ENCODE measurements around a stretch of chr9.

- PRO-cap, 2 experiments, result no peak in any of the 2 experiments
Observed at GRCh38 chr9:21381671-21382081, 3.5 kb downstream of the IFNA2 start.

DNA sequence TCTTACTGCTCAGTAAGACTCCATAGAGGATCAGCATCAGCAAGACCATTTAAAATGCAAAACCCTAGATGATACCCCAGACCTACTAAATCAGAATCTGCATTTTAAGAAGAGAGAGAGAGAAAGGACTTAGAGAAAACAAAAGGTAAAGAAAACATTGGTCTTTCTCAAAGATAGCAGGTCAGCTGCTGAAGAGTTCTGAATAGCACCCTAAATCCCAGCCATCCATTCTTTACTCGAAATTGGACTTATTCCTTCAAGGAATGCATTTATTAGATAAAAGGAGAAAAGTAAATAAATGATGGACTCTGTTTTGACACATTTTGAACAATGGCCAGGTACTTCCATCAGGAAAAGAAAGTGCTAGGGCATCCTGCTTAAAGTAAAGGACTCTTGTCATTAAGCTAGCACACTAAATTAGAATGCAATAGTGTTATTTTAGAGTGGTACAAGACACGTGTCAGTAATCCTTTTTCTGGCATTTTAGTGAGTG lies 82.4 kb upstream of the IFNE start:
- PRO-cap, 2 experiments, result no peak in any of the 2 experiments

DNA sequence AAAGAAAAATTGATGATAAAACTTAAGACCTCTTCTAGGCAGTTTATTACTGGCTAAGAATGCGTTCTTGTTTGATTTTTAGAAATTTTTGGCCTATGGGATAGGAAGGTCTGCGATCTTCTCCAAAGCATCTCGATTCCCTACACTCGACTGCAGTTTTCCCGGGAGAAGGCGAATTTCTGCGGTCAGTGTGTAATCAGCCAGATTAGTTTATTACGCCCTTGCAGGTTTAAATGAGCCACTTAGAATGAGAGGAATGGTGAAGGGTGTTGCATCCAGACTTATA lies 1.2 kb downstream of the MTAP start:
- PRO-cap, 2 experiments, result no peak in any of the 2 experiments

DNA sequence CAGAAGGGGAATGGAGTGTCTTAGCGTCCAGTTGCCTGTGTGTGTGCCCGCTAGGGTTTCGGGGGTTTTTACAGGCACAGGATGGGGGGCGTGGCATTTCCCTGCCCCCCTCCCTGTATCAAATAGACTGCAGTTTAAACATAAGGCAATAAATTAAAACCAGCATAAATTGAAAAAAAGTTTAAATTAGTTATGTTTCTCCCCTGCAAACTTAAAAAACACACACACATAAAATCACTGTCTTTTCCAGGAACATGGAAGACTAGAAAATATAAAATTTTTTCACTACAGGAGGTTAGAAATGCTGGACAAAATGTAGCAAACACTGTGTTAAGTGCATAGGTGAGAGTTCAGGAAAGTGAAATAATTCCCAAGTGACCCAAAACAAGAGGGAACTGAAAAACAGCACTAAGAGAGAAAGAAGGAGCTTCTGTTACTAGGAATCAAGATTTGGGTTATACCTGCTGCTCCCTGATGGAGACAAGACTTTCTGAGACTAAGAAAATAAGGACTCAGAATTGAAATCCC lies 69.3 kb downstream of the CDKN2A start:
- PRO-cap, 2 experiments, result no peak in any of the 2 experiments

DNA sequence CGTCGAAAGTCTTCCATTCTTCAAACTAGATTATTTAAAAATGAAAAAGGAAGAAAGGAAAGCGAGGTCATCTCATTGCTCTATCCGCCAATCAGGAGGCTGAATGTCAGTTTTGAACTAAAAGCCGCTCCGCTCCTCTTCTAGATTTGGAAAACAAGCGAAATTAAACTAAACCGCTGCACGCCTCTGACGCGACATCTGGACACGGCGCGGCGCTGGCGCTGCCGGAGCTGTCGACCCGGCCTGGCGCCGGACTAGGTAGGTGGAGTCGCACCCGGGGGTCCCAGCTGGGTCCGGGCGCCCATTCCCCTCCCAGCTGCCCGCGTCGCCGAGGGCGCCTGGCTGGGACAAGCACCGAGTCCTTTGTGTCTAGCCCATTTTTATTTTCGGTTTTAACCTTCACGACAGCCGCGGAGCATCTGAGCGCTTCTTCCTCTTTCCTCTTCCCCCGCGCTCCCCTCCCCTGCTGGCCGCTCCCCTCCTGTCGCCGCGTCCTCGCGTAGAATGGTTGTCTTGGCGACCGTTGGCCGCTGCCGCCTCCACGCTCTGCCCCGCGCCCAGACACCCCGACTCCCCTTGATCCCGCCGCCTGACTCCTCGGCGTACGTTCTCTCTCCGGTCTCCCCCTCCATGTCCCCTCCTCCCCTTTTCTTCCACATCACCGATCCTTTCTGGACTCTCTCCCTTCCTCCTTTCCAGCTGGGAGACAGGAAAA lies 14.0 kb downstream of the CDKN2B start:
- PRO-cap, 2 experiments, result peak in 1 of 2 experiments; most common plus-strand start position 569 of the sequence (in 1); most common minus-strand start position 450 of the sequence (in 1)

DNA sequence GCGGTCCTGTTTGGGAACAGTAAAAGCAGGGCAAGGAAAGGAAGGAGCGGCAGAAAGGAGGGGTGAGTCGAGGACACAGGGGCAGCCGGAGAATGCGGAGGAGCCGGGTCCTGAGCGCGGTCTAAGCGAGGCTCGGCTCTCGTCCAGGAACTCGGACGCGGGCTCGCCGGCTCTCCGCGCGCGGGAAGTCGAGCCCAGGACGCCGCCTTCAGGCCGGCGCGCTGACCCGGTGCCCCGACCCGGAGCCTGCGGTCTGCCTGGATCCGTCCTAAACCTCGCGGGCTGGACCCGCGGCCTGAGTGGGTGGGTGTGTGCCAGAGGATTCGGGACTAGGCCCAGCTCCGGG lies 13.5 kb downstream of the CDKN2B start:
- PRO-cap, 2 experiments, result no peak in any of the 2 experiments

DNA sequence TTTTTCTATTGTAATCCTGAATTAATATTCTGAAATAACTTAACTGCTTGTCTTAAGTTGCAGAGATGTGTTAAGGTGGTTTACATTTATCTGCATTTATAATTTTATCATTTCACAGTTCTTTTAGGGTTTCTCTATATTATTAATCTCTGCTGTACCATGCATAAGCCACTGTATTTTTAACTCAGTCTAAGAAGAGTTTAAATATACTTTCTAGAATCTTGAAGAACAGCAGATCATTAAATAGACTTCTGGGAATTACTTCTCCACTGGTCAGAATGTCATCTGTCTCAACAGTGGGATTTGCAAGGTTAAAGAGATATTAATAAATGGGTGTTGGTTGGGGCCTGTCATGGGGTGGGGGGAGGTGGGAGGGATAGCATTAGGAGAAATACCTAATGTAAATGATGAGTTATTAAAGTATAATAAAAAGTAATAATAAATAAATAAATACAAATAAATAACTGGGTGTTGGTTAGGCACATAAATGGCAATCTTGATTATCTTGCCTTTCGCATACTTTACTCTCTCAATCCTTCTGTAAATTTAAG lies 316.0 kb upstream of the IZUMO3 start:
- PRO-cap, 2 experiments, result no peak in any of the 2 experiments

DNA sequence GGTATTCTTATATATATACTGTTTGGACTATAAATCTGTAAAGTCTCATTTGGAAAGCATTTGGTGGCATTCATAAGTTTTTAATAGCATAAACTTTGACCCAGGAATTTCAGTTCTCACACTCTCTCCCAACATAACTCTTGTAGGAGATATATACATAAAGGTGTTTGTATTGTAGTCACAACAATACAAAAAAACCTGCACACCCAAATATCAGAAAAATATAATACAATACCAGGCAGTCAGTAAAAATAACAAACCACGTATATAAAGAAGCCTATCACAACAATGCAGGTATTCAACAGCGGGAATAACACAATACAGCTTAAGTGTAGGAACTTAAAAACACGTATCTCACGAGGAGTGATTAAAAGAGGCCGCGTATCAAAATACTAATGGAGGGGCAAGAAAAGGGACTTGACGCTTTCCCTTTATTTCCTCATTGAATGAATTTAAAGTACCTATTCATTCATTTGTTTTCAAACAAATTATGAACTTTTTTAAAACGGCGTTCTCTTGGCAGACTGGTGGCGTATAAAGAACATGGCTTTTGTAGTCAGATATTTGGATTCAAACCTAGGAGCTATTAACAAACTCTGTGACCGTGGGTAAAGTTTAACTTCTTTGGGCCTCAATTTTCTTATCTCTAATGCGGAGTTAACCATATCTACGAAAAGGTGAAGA lies 1.1 kb downstream of the CAAP1 start:
- PRO-cap, 2 experiments, result no peak in any of the 2 experiments

DNA sequence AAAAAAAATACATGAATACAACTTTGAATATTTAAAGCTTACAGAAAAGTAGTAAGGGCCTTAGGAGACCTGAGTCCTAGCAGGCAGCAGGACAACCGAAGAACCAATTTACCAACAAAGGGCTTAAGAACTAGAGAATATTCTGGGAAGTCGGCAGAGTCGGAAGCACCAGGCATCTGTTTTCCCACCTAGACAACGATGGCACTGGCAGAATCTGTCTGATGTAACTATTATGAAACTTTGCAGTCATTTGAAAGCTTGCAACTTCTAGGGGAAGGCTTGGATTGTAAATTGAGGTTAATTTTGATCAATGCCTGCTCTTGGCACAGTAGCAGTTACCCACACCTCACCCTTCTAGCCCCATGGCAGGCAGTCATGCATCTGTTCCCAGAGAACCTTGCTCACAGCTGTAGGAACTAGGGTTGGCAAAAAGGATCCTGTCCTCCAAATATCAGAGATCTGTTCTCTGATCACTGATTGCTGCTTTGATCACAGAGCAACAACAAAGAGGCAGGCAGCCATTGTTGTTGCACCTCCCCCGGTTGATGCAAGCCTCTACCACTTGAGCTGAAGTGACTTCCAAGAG lies 10.7 kb downstream of the PLAA start:
- PRO-cap, 2 experiments, result no peak in any of the 2 experiments

- PRO-cap, 2 experiments, result peak in 1 of 2 experiments; most common plus-strand start chr9:27111317 (in 1); most common minus-strand start chr9:27111182 (in 1)
Observed at GRCh38 chr9:27111018-27111657, 2.1 kb downstream of the TEK start.

GRCh38 chr9:27421547-27422011 lies 102.5 kb upstream of the IFNK start:
- PRO-cap, 2 experiments, result no peak in any of the 2 experiments

DNA sequence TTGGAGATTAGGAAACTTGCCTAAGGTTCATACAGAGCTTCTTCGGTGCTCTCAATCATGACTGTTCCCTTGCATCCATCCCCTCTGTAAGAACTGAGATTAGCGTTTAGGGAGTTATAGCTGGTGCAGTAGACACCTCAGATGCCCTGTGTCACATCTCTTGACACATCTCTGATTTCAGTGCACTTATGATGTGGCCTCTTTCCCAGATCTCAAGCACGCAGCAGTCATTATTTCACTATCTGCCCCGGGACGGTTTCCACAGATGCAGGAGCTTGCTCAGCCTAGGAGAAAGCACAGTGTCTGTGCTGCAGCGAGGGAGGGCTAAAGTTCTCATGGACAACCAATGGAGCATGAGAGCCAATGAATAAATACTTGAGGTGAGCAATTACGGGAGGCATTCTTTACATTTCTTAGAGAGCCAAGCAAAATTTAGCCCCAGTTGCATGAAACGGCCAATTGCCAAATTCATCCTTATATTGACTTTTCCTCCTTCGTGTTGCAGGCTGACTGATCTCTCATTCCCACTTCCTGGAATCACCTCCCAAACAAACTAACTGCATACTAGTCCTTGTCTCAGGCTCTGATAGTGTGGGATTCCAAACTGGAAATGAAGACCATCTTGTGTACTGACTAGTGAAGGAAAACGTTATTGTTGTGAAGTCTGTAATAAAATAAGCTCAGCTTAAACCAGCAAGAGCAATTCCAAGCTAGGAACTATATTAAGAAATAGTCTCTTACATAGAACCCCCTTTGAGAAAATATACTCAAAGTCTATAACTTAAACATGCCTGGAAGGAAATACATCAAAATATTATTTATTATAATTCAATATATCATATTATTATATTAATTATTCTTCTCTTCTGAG lies 7.5 kb upstream of the MOB3B start:
- PRO-cap, 2 experiments, result no peak in any of the 2 experiments

DNA sequence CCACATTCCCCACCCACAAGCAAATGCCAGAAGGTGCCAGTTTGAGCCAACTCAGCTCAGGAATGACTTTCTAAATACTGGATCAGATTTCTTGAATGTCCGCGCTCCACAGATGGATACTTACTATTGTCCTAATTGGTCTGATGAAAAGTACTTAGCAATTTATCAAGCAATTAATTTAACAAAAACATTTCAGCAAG lies 13.0 kb upstream of the MOB3B start:
- PRO-cap, 2 experiments, result peak in 1 of 2 experiments; most common plus-strand start position 85 of the sequence (in 1)

DNA sequence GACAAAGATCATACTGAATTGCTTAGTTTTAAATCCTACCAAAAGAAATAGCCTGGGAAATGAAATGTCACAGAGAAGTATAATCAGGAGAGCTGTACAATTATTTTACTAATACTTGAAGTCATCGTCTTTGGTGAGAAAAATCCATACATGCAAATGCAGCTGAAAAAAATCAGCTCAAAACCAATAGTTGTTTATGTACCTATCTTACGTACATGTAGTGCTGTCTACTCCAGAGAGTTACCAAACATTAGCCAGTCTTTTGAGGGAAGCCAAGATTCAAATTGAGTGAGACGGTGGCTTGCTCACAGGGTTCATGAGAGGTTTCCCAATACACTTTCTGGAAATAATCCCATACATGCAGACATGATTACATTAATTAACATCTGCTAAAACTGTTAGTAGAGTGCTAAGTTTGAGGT lies 2.3 kb downstream of the C9orf72 start:
- PRO-cap, 2 experiments, result no peak in any of the 2 experiments

DNA sequence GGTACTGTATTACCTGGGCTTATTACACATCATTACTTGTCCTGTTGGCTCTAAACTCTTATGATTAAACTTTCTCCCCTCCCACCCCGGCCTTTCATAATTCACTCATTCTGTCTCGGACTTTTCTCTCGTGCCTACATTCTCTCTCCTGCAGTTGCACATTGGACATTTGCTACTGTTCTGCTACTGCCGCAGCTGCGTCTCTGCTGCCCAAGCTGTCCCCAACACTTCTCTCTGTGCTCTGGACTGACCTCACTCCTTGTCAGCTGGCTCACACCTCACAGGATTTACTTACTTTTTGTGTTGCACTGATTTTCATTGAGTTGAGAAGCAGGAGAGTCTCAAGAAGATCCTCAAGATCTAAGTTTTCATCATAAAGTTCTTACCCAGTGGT lies 53.2 kb upstream of the C9orf72 start:
- PRO-cap, 2 experiments, result no peak in any of the 2 experiments

DNA sequence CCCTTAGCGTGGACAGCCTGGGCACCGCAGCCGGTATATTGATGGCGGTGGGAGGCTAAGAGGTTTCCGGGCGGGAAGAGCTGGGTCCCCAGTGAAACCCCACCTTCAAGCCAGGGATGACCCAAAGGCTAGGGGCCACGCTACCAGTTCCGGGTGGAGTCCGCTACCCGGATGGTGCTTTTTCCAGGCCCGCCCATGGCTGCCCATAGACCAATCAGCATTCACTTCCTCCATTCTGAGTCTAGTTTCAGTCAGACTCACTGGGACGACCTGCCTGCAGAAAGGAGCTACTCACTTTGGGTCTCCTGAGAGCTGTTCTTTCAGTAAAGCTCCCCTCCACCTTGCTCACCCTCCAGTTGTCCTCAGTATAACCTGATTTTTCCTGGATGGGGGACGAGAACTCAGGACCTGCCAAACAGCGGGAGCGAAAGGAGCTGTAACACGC lies 1361.5 kb upstream of the LINGO2 start:
- PRO-cap, 2 experiments, result no peak in any of the 2 experiments

DNA sequence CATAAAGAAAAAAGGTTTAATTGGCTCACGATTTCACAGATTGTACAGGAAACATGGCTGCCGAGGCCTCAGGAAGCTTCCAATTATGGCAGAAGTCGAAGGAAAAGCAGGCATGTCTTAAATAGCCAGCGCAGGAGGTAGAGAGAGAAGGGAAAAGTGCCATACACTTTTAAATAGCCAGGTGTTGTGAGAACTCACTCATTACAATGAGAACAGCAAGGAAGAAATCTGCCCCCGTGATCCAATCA lies 1484.0 kb upstream of the LINGO2 start:
- PRO-cap, 2 experiments, result no peak in any of the 2 experiments

GRCh38 chr9:31756451-31756937 lies 627.9 kb upstream of the ACO1 start:
- PRO-cap, 2 experiments, result no peak in any of the 2 experiments

DNA sequence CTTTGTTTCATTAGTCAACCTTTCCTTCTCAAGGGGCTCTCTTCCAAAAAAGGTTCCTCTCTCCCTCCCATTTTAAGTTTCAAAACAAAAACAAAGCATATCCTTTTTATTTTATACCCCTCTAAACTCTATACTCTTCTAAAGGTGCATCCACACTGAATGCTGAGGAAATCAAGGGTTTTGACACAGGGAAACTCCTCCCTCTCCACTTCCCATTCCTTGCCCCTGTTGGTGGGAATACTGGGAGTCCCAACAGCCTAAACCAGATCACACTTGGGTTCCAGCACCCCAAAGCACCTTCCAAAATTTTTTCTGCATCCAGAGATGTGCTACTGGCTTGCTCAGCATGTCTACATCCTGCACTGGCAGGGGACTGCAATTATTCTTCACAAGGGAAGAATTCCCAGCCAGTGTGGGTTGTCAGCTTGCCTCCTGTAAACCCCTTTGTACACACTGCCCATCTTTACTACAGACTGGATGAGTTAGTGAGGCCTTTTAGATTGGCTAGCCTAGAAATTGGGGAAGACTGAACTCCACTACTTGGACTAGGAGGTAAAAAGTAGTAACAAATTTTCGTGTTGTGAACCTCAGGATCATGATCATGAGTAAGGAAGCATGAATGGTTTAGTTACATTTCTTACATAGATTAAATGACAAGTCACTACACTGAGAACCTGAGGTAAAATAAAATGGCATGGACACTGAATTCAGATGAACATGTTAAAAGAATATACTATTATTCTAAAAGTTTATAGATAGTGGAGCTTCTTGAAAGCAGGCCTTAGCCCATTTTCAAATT lies 11.8 kb upstream of the RIGI start:
- PRO-cap, 2 experiments, result no peak in any of the 2 experiments

DNA sequence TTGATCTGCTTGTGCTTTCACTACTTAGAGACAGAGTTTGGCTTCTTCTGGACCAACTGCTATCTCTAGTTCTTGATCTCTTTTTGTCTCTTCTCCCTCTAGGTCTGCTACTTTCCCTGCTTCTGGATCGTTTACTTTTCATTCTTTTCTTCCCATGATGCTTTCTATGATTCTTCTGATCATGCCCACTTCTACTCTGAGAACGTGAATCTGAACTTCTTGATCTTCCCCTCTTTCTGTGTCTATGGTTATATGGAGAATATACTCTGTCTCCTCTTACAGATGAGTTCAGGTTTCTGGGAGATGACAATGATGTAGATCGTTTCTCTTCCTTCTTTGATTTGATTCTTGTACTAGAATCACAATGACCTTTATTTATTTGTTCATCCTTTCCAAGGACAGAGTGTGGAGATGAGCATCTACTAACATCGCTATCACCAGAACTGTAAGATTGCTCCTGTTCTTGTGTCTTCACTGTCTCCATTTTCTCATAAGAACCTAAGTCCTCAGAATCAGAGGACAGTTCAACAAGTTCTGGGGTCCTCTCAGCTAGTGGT lies 9.5 kb upstream of the SMIM27 start:
- PRO-cap, 2 experiments, result no peak in any of the 2 experiments